Measurements from ENCODE around the genes CNGB1 and CNOT1.

GRCh38 chr16:57949757-57949956 lies 21.3 kb downstream of the CNGB1 start:
- PRO-cap, result no peak

DNA sequence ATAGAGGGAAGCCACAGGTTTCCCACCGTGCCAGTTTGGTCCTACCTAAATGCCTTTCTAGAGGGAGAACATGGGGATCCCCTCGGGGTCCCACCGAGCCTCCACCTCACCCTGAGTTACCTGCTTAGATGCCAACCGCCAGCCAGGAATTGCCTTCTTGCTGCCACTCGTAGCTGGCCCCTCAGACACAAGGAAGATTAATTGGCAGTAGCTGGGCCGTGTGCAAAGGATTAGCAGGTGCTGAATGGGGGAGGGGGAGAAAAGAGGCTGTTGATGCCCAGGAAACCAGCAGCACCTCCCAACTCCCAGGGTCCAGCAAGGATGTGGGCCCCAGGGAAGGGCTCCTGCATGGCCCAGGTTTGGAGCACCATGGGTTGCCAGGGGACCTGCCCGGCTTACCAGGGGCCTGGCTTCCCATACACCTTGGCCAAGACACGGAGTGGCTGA lies at the start of gene CNGB1:
Gene CNGB1 (minus strand): TSS at position 189 of the 447 bp plus-strand sequence.
- PRO-cap, result no peak

GRCh38 chr16:58025883-58026510 lies 443 bp downstream of the MMP15 start:
- PRO-cap, result no peak

- PRO-cap, result no peak
Measured at GRCh38 chr16:58115463-58116105, 13.6 kb downstream of the CFAP20 start.

- PRO-cap, result unidirectional peak, plus-strand start at chr16:58128884
Measured at GRCh38 chr16:58128048-58128959, 877 bp downstream of the CFAP20 start.

- PRO-cap, result no peak
Measured at GRCh38 chr16:58160404-58161650, 31.6 kb upstream of the CFAP20 start.

GRCh38 chr16:58196692-58197547 lies 986 bp downstream of the CSNK2A2 start:
- PRO-cap, result no peak

DNA sequence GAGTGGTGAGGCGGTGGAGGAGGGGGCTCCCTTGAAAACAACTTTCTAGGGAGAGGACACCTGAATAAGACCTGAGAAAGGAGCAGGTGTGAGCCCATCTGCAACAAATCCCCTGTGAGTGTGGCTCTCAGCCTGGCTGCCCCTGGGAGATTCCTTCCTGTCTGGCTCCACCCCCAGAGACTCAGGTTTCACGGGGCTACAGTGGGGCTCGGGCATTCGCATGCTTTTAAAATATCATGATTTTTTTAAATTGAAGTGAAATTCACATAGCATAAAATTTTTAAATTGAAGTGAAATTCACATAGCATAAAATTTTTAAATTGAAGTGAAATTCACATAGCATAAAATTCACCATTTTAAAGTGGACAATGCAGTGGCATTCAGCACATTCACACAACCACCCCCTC lies 36.7 kb upstream of the PRSS54 start:
- PRO-cap, result no peak

GRCh38 chr16:58421007-58421496 lies 28.8 kb downstream of the GINS3 start:
- PRO-cap, result no peak

DNA sequence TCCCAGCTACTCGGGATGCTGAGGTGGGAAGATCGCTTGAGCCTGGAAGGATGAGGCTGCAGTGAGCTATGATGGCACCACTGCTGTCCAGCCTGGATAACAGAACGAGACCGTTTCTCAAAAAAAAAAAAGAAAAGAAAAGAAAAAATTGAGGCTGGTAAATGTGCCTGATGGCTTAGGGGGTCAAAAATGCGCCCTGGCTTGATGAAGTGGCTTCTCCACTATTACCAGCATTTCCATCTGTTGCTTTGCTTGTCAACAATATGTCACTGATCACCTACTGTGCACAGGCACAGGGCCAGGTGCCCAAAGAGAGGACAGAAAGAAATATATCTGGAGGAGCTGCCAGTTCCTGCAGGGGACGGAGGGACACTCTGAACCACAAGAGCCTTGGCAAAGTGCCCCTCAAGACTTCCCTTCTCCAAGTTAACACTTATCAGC lies 34.6 kb downstream of the GINS3 start:
- PRO-cap, result no peak

GRCh38 chr16:58519214-58520392 lies 4.3 kb downstream of the SETD6 start:
- PRO-cap, result no peak

DNA sequence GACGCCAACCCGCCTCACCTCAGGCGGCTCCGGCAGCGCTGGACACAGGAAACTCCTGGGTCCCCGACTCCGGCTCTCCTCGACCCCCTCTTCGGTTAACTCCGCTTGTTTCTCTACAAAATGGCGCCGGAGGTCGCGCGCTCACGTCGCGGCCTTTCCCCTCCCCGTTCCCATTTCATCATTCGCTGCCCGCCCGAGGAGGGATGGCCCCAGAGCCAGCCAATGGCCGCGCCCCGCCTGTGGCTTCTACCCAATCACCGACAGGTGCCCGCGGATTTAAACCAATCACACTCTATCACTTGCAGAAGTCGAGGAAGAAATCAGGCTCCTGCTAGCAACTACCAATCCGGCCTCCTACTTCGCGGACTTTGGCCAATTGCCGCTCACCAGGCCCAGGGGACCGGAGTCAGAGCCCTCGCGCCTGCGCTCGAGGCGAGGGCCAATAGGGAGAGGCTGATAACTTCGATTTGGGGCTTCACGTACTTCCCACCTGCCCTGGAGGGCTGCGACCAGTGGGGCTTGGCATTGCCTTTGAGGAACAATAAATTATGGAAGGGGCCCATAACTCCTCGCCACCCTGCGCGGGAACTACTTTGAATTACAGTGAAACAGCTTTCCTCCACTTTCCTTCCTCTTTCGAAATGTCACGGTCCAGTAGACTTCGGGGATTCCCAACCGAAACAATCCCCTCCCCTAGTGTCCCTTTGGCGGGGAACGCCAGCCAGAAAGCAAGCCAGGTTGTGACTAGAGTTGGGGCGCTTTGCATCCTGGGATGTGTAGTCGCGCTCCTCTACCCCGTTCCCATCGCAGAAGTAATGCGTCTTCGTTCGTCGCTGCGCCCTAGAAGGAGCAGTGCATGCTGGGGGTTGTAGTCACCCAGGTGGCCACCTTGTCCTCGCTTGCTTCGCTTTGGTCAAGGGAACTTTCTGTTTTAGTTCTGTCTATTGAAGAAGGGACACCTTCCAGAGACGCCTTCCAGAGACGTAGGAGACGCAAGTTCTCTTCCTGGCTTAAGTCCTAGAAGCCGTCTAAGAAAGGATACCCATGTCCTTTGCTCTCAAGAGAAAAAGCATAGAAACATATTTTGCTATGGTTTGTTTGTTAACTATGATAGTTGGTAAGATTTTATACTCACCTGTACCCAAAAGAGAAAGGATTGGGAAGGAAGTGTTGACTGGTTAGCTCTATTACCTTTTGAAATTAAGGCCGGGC lies at the start of gene CNOT1:
Gene CNOT1 (minus strand): TSS at position 117 of the 1,212 bp plus-strand sequence.
- PRO-cap, result bidirectional peak, plus-strand start at position 304 of the sequence, minus-strand start at position 177 of the sequence; unidirectional peak, minus-strand start at position 638 of the sequence; unidirectional peak, minus-strand start at position 762 of the sequence; unidirectional peak, minus-strand start at position 806 of the sequence

DNA sequence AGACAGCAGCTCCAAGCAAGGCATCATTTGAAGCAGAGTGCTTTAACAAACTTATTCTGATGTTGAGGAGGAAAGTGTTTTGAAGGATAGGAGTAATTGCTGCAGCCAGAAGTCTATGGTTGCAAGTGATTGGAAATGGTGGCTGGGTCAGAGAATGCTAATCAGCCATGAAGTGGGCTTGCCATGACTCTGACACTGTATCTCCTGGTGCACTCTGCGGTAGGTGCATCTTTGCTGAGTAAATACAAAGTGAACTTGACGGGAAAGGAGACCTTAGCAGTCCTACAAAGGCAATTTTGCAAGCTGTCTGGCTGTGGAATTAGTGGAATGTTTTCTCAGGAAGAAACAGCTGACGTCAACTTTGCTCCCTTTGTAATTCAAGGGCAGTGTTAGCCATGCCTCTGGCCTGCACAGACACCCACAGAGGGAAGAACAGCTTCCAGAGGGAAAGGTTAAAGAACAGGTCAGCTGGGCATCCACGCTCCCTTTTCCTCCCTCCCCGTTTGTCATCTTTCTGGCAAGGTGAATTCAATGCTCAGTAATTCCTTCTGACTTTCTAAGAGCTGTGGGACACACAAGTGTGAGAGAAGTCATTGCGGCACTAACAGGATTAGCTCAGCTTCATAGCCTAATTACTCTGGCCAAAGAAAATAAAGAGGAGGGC lies 476.8 kb upstream of the GOT2 start:
- PRO-cap, result no peak

DNA sequence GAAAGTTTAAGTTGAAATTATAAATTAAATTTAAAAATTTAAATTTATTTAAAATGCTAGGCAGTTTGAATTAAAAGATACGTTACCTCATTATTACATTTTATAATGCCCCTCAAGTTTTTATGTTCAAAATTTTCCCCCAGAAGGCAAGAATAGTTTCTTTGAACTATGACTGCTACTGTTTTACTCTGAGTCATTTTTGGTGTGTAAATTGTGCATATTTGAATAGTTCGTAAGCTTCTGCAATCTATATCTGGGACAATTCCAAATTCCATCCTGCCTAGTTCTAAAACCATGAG lies 839.7 kb upstream of the GOT2 start:
- PRO-cap, result no peak

DNA sequence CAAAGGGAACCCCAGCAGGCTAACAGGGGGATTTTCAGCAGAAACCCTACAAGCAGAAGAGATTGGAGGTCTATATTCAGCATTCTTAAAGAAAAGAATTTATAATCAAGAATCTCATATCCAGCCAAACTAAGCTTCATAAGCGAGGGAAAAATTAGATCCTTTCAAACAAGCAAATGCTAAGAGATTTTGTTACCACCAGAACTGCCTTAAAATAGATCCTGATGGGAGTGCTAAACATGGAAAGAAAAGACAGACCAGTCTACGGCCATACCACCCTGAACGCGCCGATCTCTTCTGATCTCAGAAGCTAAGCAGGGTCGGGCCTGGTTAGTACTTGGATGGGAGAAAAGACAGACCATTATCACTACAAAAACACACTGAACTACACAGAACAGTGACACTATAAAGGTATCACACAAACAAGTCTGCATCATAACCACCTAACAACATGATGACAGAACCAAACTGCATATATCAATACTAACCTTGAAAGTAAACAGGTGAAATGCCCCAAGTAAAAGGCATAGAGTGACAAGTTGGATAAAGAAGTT lies 997.1 kb upstream of the GOT2 start:
- PRO-cap, result no peak

DNA sequence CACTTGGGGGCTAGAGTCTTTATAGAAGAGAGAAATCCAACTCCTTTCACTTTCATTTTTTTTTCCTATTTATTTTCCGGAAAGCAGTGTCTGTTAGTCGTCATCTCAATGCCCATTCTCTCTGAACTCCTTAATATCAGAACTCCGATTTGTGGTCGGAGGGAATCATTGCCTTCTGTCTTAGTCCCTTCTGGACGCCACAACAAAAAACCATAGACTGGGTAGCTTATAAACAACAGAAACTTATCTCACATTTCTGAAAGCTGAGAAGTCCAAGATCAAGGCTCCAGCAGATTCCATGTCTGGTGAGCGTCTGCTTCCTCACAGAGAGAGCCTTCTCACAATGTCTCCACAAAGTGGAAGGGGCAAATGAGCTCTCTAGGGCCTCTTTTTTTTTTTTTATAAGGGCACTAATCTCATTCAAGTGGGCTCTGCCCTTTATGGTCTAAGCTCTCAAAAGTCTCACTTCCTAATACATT lies 296.6 kb upstream of the CDH11 start:
- PRO-cap, result no peak

- PRO-cap, result no peak
Measured at GRCh38 chr16:65945738-65945902, 420.9 kb upstream of the CDH5 start.

DNA sequence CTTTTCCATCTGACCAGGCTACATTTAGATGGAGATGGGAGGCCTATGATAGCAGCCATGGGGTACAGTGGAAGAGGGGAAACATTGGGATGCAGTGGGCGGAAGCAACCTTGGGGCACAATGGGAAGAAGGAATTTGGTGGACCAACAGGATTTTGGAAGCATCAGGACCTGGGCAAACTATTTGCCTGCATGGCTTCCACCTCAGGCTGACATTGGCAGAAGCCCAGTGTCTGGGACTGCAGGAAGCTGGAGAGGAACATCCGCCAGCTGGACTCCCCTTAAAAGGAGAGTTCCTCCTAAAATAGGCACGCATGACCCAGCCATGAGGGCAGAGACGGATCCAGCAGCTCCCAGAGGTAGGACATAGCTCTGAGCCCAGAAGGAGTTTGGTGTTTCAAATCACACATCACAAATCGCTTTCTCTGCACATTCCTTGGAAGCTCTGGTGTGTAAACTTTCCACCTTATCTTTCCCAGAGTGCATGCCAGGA lies 231.2 kb upstream of the CDH5 start:
- PRO-cap, result no peak

DNA sequence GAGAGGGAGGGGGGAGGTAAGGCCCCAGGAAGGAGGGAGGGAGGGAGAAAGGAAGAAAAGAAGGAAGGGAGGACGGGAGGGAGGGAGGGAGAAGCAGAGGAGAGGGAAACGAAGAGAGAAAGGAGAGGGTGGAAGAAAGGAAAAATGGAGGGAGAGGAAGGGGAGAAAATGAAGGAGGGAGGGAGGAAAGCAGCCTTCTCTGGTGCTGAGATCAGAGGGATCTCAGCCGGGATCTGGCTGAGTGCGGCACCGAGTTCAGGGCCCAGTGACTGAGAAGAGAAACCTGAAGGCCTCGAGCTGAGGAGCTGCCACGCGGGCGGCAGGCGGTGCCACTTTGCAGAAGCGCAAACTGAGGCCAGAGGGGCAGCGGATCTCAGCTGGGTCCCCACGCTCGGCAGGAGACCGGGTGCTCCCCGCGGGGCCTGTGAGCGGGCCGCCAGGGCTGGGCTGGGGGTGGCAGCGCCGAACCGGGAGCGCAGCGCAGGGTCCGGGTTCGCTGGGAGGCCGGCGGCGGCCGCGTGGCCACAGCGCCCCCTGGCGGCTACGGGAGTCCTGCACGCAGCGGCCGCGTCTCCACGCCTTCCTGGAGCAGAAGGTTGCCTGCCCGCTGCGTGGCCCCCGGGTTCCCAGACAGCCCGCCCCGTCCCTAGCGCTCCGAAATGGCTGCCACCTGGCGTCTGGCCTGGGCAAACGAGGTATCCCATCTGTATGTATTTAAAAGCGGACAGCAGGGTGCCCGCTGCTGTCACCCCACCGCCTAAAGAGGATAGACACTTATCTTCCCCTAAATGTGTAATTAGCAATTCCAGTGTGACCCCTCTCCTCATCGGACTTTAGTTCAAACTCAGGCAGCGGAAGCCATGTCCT lies 96.2 kb upstream of the CDH5 start:
- PRO-cap, result no peak

DNA sequence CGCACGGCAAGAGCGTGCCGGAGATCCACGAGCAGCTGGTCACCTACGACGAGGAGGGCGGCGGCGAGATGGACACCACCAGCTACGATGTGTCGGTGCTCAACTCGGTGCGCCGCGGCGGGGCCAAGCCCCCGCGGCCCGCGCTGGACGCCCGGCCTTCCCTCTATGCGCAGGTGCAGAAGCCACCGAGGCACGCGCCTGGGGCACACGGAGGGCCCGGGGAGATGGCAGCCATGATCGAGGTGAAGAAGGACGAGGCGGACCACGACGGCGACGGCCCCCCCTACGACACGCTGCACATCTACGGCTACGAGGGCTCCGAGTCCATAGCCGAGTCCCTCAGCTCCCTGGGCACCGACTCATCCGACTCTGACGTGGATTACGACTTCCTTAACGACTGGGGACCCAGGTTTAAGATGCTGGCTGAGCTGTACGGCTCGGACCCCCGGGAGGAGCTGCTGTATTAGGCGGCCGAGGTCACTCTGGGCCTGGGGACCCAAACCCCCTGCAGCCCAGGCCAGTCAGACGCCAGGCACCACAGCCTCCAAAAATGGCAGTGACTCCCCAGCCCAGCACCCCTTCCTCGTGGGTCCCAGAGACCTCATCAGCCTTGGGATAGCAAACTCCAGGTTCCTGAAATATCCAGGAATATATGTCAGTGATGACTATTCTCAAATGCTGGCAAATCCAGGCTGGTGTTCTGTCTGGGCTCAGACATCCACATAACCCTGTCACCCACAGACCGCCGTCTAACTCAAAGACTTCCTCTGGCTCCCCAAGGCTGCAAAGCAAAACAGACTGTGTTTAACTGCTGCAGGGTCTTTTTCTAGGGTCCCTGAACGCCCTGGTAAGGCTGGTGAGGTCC lies 24.2 kb upstream of the BEAN1 start:
- PRO-cap, result no peak